ENCODE data around the gene ILVBL.

DNA sequence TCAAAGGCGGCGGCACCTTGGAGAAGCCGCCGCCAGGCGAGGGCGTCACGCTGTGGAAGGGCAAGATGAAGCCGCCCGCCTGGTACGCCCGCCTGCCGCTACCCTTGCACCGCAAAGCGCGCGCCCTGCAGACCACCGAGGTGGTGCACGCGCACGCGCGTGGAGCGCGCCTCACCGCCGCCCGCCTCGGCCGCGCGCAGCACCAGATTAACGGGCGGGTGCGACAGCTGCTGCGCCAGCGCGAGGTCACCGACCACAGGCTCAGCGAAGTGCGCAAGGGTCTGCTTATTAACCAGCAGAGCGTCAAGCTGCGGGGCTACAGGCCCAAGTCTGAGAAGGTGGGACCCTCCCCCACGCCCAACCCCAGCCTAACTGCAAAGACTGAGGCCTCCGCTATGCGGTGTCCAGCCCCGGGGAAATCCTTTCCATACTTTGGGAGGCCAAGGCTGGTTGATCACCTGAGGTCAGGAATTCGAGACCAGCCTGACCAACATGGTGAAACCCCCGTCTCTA, 588 bp downstream of the CCDC105 start:
- PRO-cap = no peak
- RAMPAGE, long total RNA, 2 experiments = no peak in any of the 2 experiments

- PRO-cap = no peak
- RAMPAGE, long total RNA, 2 experiments = no peak in any of the 2 experiments
These were observed 620 bp downstream of the SYDE1 start for GRCh38 chr19:15107533-15108508.

GRCh38 chr19:15124908-15125848, at the start of gene ILVBL:
TSS of gene ILVBL (minus strand) at chr19:15125786.
- PRO-cap = bidirectional peak, plus-strand start at chr19:15125329, minus-strand start at chr19:15125192; unidirectional peak, plus-strand start at chr19:15125329; bidirectional peak, plus-strand start at chr19:15125477, minus-strand start at chr19:15125388; bidirectional peak, plus-strand start at chr19:15125925, minus-strand start at chr19:15125706
- RAMPAGE, long total RNA, 2 experiments = start-site peak on the minus strand in 2 of 2 experiments, at chr19:15125142-15125721 at its widest, 17 to 42 reads per replicate

GRCh38 chr19:15159776-15160716, 34.5 kb upstream of the ILVBL start:
- PRO-cap = no peak
- RAMPAGE, long total RNA, 2 experiments = no peak in any of the 2 experiments

GRCh38 chr19:15165189-15165573, 35.6 kb downstream of the NOTCH3 start:
- PRO-cap = no peak
- RAMPAGE, long total RNA, 2 experiments = no peak in any of the 2 experiments

GRCh38 chr19:15195214-15196569, 5.1 kb downstream of the NOTCH3 start:
- PRO-cap = bidirectional peak, plus-strand start at chr19:15195518, minus-strand start at chr19:15195531; bidirectional peak, plus-strand start at chr19:15195926, minus-strand start at chr19:15195854
- RAMPAGE, long total RNA, 2 experiments = no peak in any of the 2 experiments

DNA sequence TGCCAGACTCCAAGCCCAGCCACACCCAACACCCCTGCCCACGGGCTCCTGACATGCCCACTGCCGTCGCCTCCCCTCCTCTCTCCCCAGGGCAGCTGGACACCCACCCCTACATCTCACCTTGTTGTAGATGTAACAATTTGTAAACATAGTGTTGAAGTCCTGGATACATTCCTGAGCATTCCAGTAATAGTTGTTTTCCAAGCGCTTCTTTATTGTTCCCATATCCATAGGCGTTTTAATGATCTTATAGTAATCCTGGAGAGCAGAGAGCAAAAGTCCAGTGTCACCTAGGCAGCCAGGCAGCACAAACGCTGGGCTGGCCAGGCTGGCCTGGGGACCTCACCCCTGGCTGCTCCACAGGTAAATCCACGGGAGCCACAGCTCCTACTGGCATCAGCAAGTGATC, 36.5 kb upstream of the EPHX3 start:
- PRO-cap = no peak
- RAMPAGE, long total RNA, 2 experiments = no peak in any of the 2 experiments

DNA sequence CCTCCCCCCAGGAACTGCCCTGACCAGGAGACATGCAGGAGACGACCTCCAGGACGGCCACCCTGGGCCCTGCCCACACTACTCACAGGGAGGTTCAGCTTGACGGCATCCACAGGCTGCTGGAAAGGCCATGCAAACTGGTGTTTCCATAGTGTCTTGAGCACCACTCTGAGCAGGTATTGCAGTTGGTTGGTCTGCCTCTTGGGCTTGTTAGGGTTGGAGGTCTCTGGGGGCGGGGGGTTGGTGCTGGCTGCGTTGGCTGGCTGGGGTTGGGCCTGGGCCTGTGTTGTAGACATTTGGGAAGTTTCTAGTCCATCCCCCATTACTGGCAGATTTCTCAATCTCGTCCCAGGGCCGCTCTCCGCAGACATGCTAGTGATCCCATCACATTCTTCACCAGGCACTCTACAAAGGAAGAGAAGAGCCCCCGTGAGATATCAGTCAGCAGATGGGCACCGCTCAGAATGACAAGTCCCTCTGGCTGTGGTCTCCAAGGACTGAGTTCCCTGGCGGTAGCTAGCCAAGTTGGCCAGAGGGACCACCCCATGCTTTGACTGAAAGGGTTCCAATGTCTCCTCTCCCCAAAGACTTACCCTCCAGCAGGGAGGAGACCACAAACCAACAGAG, 40.6 kb upstream of the EPHX3 start:
- PRO-cap = no peak
- RAMPAGE, long total RNA, 2 experiments = no peak in any of the 2 experiments

GRCh38 chr19:15288461-15289032, 43.8 kb downstream of the BRD4 start:
- PRO-cap = no peak
- RAMPAGE, long total RNA, 2 experiments = no peak in any of the 2 experiments

DNA sequence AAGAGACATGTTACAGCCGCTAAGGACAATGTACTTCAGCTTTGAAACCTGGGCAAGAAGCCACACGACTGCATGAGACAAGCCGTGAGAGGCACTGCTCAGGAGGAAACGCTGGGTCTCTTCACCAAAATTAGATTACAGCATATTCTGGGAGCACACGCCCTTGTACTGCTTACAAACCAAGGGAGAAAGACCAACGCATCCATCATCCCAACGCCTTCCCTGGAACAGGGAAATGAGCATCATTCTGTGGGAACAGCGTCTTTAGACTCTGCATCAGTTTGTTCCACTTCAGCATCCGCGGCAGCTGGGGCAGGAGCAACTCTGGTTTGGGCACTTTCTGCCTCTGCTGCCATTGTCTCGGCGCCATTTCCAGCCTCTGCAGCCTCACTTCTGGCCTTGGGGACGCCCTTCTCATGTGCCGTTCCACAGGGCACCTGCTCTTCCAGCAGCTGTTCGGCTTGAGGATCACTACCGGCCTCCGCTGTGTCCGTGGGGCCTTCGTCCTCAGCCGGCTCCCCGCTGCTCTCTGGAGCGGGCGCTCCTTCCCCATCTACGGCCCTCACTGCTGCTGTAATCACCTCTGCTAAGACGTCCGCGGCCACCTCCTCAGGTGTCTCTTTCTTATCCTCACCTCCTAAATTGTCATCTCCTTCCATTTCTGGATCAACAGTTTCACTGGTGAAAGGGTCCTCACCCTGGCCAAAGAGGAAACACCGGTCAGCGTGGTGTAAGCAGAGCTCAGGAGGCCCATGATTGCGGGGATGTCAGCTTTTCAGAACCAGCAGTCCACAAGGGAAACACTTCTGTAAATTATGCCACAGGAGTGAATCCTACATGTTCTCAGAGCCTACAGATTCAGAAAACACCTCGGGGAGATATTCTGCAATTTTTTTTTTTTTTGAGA, 22.6 kb upstream of the BRD4 start:
- PRO-cap = no peak
- RAMPAGE, long total RNA, 2 experiments = no peak in any of the 2 experiments

DNA sequence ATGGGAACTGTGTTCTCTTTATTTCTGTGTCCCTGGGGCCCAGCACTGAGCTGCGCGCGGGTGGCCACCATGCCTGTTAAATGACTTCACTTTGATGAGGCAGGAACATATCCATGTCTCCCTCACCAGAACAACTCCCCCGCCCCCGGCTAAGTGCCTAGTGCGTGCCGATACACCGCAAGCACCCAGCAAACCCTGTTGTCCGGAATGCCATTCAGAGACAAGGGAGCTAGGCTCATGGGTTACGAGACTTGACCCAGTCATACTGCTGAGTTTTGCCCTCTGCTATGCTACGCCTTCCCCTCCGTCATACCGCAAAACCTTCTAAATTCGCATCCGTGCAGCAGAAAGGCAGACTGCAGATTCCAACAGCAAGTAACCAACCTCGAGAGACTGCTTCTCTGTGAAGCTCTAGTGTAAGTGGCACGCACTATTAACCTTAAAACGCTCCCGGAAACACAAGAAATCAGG, 1.6 kb downstream of the AKAP8 start:
- PRO-cap = no peak
- RAMPAGE, long total RNA, 2 experiments = no peak in any of the 2 experiments

GRCh38 chr19:15466929-15467480, 2.7 kb upstream of the RASAL3 start:
- PRO-cap = bidirectional peak, plus-strand start at chr19:15467289, minus-strand start at chr19:15467050
- RAMPAGE, long total RNA, 2 experiments = no peak in any of the 2 experiments

GRCh38 chr19:15563325-15563861, 51.6 kb upstream of the CYP4F8 start:
- PRO-cap = no peak
- RAMPAGE, long total RNA, 2 experiments = start-site peak on the plus strand in 1 of 2 experiments, at chr19:15563587-15563635 at its widest, 15 reads per replicate

DNA sequence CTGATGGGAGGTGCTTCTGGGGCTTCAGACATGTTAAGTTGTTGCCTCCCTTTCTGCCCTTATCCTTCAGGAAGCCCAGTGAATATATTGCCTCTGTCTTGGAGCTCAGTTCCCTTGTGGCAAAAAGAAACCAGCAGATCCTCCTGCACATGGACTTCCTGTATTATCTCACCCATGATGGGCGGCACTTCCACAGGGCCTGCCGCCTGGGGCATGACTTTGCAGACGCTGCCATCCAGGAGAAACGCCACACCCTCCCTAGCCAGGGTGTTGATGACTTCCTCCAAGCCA, 6.0 kb upstream of the CYP4F12 start:
- PRO-cap = no peak
- RAMPAGE, long total RNA, 2 experiments = no peak in any of the 2 experiments

DNA sequence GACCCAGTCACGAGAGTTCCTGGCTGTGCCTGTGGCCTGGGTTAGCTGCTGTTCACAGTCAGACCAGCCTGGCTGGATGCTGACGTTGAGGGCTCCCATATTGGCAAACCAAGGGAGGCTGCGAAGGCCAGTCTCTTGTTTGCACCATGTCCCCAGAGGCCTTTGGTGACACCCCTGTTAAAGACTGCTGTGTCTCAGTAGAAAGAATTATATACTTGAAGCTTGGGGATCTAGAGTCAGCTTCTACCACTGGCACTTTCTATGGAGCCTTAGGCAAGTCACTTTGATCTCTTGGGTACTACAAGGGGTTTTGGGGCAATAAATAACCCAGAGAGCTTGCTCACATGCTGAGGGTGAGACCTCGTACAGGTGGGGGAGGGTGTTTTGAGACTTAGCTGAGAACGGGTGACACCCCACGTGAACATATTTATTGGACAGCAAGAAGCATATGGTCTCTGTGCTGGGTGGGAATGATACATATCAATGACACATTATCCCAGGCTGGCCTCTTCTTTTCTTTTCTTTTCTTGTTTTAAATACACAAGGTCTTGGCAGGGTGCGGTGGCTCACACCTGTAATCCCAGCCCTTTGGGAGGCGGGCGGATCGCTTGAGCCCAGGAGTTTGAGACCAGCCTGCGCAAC, 8.3 kb downstream of the TPM4 start:
- PRO-cap = no peak
- RAMPAGE, long total RNA, 2 experiments = no peak in any of the 2 experiments

GRCh38 chr19:16093486-16094037, 17.3 kb downstream of the TPM4 start:
- PRO-cap = no peak
- RAMPAGE, long total RNA, 2 experiments = no peak in any of the 2 experiments

DNA sequence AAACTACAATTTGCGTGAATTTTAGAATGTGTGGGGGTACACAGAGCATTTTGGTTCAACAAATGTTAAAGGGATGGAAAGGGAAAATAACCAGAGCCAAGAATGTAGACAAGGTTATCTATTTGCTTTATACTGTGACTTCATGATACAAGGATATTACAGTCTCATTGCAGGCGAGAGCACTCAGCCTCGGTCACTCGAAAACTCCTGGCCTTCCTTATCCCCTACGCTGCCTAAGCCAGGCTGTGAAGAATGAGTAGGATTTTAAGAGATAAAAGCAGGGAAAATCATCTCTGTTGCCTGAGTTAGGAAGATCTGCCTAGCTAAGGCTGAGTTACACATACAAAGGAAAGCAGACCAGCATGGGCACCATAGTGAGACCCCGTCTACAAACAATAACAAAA, 8.7 kb upstream of the RAB8A start:
- PRO-cap = no peak
- RAMPAGE, long total RNA, 2 experiments = no peak in any of the 2 experiments

- PRO-cap = no peak
- RAMPAGE, long total RNA, 2 experiments = no peak in any of the 2 experiments
These were observed 2.3 kb upstream of the HSH2D start for GRCh38 chr19:16141170-16141629.

GRCh38 chr19:16198112-16198742, 516 bp downstream of the AP1M1 start:
- PRO-cap = no peak
- RAMPAGE, long total RNA, 2 experiments = no peak in any of the 2 experiments

DNA sequence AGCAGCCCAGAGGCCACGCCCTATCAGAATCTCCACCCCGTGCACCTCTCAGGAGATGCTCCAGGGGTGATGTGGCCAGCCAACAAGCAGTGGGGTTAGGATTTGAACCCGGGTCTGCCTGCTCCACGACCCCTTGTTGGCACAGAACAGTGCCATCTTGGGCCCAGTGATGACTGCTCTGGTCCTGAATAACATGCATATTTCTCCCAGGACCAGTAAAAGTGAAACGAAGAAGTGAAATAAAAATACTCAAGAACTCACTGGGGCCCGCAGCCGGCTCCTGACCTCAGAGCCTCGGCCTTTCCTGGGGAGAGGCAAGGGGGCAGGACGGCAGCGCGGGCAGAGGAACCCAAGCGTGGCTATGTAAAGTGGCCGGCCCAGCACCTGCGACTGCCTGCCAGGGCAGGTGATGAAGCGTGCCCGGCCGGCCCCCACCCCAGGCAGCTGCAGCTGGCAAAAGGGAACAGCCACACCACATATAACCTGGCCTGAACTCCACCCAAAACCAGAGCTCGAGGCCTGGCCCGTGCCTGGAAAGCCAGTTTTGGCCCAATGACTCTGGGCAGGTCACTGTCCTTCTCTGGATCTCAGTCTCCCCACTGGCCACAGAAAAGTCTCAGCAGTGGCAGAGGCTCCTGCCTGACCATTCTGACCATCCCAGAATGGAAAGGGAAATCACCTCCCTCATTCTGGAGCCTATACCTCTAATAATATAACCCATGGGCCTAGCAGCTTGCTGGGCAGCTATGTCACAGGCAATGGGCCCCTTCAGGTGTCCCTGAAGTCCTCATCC, 62.2 kb downstream of the AP1M1 start:
- PRO-cap = no peak
- RAMPAGE, long total RNA, 2 experiments = no peak in any of the 2 experiments

Measured in prostate gland (tissue), 2 donors.